ENCODE measurements around a stretch of chr7.

DNA sequence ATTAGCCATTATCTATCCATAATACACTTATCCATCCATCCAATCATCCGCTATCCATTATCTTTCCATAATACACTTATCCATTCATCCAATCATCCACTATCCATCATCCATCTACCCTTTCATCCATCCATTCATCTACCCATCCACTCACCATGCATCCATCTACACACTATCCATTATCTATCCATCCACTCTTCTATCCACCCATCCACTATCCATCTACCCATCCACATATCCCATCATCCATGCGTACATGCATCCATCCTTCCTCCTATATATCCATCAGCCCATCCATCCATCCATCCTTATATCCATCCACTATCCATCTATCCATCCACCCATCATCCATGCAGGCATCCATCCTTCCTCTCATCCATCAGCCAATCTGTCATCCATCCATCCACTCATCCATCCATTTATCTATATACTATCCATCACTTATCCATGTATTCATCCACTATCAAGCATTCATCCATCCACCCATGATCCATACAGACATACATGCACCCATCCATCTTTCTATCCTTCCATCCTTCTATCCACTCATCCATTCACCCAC lies 485.8 kb downstream of the DNAJB6 start:
- PRO-cap, result no peak

DNA sequence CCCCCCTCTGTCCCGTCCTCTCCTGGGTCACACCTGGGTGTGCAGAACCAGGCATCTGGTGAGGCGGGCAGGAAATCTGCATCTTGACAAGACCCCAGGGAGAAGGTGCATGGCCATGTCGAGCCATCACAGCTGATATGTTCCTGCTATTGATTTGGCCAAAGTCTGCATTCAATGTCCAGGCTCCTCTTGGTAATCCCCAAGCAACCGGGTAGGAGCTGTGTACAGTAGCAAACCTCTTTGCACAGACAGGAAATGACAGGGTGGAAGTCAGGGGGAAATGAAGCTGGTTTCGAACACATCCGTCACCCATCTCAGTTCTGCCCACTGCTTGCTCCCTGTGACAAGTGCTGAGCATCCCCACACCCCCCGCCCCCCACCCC lies 554.2 kb downstream of the DNAJB6 start:
- PRO-cap, result no peak

DNA sequence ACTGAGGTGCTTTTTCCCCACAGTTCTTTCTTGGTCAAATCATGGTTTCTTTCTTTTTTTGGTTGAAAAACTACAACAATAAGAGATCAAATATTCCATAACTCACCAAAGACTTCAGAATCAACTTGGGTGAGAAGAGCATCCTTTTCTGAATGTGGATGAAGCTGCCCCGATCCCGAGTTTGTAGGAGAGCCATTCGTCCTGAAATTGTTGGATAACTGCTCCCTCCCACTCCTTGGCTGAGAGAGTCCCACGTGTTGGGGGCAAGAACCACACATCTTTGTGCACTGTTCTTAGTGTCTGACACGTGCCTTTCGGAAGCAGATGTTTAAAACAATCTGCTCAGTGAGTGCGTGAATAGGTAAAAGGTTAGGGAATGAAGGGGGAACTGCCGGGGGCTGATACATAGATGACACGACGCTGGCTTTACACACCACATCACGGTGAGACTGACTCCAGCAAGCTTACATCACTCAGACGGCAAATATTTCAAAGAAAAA lies 575.7 kb downstream of the PTPRN2 start:
- PRO-cap, result no peak

GRCh38 chr7:158135428-158135828 lies 452.2 kb downstream of the PTPRN2 start:
- PRO-cap, result no peak

GRCh38 chr7:158407613-158408208 lies 179.9 kb downstream of the PTPRN2 start:
- PRO-cap, result no peak

DNA sequence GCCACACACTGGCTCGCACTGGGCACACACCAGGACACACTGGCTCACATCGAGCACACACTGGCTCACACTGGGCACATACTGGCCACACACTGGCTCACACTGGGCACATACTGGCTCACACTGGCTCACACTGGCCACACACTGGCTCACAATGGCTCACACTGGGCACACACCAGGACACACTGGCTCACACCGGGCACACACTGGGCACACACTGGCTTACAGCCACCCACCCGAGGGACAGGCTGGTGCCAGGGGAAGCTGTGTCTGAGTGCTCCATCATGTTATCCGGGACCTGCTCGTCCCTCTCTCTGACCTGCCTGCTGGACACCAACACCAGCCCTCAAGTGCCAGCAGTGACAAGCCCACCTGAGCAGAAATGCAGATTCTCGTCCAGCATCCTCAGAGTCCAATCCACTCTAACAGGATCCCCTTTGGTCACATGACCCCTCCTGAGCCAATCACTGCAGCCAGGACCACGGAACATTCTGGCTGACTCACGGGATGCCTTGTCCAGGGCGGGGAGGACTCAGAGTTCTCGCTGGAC lies 155.9 kb downstream of the PTPRN2 start:
- PRO-cap, result no peak

GRCh38 chr7:158432525-158433649 lies 154.7 kb downstream of the PTPRN2 start:
- PRO-cap, result no peak

DNA sequence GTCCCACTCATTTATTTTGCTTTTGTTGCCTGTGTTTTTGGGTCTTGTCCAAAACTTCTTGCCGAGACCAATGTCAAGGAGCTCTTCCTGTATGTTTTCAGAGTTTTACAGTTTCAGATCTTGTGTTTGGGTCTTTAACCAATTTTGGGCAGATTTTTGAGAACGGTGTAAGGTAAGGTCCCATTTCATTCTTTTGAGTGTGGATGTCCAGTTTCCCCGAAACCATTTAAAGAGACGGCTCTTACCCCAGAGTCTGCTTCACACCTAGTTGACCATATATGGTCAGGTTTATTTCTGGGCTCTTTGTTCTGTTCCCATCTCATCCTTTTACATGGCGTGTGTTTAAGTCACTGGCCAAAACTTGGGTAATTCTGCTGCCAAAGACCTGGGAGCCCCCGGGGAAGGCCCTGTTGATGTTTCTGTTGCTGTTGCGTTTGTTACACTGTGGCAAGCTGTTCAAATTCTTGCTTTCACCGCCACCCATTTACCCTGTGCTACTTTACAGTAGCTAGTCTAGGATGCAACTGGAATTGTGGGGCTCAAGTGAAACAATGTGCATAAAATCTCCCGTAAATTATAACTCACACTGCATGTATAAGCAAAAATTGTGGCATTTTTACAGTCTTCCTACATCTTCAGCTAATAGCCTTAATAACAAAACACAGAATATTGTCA lies 120.0 kb downstream of the PTPRN2 start:
- PRO-cap, result no peak

DNA sequence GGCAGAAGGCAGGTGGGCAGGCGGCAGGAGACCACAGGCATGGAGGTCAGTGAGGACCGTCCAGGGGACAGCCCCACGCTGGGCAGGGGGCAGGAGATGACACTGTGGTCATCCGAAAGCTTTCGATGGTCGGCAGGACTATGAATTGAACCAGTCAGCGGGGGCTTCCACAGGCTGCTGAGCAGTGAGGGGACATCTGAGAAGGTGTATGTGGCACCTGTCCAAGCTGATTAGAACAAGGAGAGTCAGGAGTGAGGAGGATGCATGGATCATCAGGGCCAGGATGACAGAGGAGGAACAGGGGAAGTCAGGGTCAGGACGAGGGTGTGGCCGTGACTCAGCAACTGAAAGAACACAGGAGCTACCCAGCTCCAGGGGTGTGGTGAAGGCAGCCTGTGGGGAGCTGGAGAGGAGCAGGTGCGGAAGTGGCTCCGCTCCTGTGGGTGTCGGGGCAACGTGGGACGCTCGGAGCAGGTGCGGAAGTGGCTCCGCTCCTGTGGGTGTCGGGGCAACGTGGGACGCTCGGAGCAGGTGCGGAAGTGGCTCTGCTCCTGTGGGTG lies 79.4 kb downstream of the PTPRN2 start:
- PRO-cap, result no peak

GRCh38 chr7:158516804-158517457 lies 70.7 kb downstream of the PTPRN2 start:
- PRO-cap, result no peak

DNA sequence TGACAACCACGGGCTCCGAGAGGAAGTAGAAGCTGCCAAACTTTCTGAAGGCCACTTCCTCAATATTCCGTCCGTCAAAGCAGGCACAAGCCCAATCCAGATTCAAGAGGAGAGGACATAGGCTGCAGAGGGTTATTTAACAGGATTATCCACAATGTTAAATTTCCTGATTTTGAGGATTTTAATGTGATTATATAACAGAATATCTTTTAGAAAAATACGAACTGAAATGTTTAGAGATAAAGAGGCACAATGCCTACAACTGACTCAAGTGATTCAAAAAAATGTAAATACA lies 8.4 kb downstream of the NCAPG2 start:
- PRO-cap, result no peak

- PRO-cap, result no peak
Observed at GRCh38 chr7:158735332-158735729, 30.7 kb upstream of the NCAPG2 start.

GRCh38 chr7:158735730-158736376 lies 31.2 kb upstream of the NCAPG2 start:
- PRO-cap, result no peak

- PRO-cap, result no peak
Observed at GRCh38 chr7:158779660-158780469, 49.4 kb downstream of the ESYT2 start.

DNA sequence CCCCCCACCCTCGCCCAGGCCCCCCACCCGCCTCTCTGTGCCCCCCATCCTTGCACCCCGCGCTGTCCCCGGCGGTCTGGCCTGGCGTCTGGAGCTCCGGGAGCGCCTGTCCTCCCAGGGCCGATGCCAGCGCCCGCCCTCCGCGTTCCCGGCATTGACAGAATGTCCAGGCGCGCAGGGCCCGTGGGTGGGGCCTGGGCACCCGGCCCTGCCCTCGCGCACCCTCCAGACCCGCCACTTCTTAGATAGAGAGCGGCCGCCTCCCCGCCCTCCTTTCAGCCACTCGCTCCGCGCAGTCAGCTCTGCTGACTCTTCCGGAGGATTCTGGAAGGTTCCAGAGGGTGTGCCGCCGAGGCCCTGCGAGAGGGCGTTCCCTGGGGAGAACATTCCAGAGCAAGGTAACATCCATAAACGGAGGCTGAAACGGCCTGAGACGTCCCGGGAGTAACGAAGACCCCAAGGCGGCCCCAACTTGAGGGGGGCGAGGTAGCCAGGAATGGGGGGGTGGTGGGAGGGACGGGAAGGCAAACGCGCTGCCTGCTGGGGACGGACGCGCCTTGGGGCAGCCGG lies 117.8 kb downstream of the DYNC2I1 start:
- PRO-cap, result no peak

GRCh38 chr7:158976827-158977394 lies 120.6 kb downstream of the DYNC2I1 start:
- PRO-cap, result unidirectional peak, plus-strand start at chr7:158976935; unidirectional peak, minus-strand start at chr7:158976984

DNA sequence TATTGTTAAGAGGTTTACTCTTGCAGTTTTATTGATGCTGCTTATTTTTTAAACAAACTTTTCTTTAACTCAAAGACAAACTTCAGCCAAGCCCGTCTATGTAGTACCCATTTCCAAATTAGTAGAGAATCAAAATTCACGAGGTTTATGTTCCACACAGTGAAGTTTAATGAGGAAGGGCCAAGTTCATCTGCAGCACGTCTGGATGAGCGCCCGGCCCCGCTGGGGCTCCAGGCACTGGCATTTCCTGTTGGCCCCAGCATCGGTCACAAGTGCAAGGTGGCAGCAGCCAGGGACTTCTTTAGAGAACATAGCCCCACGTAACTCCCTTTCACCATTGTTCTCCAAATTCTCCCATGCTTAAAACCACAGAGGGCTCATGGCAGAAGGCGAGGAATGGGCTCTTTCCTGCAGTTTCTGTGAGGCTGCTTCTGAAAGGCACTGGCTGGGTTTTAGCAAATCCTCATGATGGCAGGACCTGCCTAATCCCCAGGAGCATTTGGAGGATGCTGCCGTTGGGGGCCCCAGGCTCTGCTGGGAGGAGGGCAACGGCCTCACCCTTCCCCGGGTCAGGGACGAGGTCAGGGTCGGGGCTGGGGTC lies 131.9 kb downstream of the VIPR2 start:
- PRO-cap, result bidirectional peak, plus-strand start at position 259 of the sequence, minus-strand start at position 276 of the sequence; unidirectional peak, minus-strand start at position 443 of the sequence

DNA sequence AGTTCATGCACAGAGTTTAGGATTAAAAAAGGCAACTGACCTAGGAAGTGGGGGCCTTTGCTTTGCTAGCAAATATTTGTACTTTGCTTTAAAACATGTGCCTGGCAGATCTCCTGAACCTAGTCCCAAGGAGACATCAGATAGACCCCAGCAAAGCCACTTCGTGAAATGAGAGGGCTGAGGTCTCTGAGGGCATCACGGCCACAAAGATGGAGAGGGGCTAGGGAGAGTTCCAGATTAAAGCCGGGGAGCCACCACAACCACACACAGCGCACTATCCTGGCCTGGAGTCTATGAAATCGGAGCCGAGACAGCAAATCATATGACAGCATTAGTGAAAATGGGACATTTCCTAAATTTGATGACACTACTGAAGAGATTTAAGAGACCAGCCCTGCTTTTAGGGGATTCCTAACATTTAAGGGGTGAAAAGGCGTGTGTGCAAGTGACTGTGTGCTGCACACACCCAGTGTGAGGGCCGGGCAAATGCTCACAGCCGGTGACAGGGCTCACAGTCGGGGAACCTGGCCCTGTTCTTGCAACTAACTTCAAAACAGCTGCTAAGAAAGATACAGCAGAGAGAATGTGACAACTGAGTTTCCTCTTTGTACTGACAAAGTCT lies 49.7 kb downstream of the VIPR2 start:
- PRO-cap, result no peak

DNA sequence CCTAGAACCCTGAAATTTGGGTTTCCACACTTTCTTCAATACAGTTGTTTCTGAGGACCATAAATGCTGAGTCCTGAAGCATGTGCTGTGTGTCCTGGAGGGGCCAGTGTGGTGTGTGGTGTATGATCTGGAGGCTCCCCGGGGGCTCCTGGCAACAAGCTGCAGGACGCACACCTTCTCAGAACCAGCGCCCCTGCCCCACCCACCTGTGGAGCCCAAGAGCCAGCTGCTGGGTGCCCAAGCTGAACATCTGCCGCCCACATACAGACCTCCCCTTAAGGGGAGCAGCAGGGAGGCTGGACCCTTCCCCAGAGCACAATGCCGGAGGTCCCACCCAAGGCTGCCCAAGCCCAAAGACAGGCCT lies 48.8 kb downstream of the VIPR2 start:
- PRO-cap, result no peak

DNA sequence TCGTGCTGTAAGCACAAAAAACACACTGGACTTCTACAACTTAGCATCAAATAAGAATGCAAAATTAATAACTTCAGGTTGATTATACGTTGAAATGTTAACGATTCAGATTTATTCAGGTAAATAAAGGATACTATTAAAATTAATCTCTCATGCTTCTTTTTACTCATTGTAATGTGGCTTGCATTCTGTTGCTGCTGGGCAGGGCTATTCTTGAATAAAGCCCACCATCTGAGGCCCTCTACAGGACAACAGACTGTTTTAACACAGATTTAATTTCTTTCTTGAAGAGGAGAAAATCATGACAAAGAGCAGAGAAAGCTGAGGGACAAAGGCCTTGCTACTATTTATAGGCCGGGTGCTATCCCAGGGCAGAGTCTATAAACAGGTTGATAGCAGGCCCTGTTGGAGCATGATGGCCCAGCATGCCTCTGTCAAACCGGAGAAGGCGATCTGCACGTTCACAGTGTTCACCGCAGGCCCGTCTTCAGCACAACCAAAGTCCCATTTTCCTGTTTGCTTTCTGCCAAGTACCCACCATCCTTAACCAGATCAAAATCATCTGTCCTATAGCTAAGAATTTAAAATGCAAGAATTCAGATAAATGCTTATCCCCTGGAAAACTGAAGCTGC lies 3.0 kb downstream of the VIPR2 start:
- PRO-cap, result no peak